PC-3 (cell line): ENCODE measurements around the gene DUS3L.

DNA sequence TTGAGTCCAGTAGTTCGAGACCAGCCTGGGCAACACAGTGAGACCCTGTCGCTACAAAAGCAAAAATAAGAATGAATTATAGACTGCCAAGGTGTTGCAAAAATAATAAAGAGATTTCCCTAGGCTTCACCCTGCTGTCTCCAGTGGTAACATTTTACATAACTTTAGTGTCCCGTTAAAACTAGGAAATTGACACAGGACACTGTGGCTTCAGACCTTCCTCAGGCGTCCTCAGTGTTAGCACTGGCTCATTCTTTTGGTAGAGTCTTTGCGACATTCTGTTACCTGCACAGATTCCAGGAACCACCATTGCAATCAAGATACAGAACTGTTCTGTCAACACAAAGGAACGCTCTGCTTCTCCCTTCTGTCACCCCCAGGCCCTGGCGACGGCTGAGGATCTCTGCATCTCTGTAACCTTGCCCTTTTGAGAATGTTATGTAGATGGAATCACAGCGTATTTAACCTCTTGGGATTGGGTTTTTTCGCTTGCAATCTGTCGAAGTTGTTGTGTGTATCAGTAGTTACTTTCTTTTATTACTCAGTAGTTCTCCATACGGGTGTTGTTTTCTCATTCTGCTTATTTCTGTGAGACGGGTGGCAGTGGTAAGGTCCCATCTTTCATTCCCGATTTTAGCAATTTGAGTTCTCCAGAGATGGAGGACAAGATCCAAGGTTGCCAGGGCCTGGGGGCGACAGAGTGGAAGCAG, 22.6 kb downstream of the KDM4B start:
- RAMPAGE, long total RNA = no peak

- RAMPAGE, long total RNA = no peak
Observed at GRCh38 chr19:5060466-5061200, 91.7 kb downstream of the KDM4B start.

DNA sequence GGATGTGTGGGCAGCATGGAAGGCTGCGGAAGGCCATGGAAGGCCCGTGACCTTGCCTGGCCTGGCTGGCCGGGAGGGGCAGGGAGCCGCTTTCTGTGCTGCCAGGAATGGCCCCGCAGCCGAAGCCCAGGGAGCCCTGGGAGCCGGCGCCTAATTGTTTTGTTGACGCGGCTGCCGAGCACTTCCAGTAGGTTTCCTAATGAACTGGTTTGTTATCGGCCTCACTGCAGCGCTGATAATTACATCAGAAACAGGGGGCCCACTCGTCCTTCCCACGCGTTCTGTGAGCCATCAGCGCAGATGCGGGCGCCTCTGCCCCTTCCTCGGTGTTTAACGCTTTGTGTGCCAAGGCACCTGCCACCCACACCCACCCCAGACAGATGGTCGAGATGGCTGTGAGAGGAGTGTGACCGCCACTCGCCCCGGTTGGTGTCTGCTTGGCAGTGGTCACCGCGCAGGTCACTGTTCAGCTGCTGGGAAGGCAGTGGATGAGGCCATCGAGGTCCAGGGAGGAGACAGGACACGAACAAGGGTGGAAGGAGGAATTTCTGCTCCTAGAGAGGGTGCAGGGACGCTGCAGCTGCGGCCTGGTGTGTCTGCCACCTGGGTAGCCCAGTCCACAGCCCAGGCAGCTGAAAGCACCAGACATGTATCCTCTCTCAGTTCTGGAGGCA, 124.5 kb downstream of the KDM4B start:
- RAMPAGE, long total RNA = no peak

DNA sequence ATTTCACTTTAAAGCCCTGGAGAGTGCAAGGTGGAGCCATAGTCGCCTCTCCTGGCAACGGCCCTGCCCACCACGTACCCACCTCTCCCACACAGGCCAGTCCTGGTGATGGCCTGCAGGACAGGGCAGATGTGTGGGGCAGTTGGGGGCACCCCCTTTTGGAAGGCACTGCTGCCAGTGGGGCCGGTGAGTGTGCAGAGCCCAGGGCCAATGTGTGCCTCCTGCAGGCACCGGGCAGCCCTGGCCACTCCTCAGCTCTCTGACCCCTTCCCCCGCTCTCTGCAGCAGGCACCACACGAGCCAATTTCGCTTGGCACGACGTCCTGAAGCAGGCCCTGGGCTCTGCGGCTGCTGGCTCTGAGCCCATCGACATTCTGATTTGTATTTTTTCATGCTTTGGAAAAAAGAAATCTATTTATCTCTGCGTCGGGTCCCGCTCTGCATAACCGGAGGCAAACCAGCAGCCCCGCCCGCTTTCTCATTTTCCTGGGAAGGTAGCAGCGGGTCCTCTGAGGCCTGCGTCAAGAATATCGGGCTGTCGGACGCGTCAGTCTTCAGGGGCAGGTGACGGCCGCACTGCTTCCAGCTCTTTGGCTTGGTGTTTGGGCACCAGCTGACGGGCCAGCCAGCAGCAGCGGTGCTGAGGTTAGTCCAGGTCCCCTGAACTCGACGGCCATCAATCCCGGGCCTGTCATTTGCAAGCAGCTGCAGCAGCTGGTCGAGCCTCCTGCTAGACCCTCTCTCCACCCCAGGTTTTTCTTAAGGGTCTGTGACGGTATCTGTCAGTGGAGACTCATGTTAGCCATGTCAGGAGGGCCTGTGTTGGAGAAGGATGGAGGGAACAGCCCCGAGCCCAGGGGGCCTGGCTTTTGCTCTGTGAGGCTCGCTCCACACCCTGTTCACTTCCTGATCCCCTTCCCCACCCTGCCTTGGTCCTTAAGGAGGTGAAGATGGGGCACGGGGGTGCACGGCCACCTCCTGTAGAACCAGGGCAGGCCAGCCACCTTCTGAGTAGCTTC, 134.3 kb downstream of the KDM4B start:
- RAMPAGE, long total RNA = no peak

DNA sequence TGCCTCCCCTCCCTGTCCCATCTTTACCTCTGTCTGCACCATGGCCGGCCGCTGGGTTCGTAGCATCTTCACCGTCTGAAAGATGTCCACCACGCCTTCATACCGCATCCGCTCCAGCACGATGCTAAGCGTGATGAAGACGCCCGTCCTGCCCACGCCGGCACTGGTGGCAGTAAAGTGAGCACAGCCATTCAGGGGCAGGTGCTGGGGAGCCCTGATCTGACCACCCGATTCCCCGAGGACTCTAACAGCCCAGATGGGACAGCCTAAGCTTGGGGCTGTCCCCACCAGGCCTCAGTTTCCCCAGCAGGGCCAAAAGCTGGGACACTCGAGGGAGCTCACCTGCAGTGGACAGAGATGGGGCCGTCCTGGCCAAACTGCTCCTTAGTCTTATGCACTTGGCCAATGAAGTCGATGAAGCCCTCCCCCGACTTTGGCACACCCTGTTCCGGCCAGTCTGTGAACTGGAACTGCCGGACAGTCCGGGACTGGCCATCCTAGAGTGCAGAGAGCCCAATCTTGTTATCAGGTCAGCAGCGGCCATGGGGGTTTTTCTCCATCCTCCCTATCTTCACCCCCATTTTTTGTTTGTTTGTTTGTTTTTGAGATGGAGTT, 132.6 kb downstream of the PTPRS start:
- RAMPAGE, long total RNA = no peak

GRCh38 chr19:5214290-5214995, 126.2 kb downstream of the PTPRS start:
- RAMPAGE, long total RNA = no peak

GRCh38 chr19:5604293-5605098, 18.1 kb downstream of the SAFB2 start:
- RAMPAGE, long total RNA = no peak

- RAMPAGE, long total RNA = no peak
Observed at GRCh38 chr19:5623662-5623875, 686 bp downstream of the SAFB start.

GRCh38 chr19:5652865-5653597, 27.3 kb downstream of the MICOS13 start:
- RAMPAGE, long total RNA = no peak

DNA sequence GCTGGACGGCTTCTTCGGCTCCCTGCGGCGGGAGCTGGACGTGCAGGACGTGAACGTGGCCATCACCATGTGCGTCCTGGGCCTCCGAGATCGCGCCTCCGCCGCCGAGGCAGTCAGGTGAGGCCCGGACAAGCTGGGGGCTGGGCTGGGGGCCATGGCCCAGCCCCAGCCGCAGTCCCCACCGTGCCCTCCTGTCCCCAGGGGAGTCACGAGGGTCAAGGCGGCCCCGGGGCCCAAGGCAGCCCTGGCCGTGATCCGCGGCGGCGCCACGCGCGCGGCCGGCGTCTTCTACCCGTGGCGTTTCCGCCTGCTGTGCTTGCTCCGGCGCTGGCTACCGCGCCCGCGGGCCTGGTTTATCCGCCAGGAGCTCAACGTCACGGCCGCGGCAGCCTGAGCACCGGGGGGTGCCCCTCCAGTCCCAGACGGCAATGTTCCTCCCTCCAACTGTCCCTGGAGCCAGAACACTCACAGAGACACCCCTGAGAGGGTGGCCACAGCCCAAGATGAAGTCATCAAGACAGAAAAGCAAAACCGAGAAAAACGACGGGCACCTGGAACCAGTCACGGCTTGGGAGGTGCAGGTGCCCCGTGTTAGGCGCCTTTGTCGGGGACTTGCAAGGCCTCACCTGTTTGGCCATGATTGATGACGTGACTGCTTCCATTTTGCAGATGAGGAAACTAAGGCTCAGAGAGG, 2.4 kb upstream of the RPL36 start:
- RAMPAGE, long total RNA = no peak

DNA sequence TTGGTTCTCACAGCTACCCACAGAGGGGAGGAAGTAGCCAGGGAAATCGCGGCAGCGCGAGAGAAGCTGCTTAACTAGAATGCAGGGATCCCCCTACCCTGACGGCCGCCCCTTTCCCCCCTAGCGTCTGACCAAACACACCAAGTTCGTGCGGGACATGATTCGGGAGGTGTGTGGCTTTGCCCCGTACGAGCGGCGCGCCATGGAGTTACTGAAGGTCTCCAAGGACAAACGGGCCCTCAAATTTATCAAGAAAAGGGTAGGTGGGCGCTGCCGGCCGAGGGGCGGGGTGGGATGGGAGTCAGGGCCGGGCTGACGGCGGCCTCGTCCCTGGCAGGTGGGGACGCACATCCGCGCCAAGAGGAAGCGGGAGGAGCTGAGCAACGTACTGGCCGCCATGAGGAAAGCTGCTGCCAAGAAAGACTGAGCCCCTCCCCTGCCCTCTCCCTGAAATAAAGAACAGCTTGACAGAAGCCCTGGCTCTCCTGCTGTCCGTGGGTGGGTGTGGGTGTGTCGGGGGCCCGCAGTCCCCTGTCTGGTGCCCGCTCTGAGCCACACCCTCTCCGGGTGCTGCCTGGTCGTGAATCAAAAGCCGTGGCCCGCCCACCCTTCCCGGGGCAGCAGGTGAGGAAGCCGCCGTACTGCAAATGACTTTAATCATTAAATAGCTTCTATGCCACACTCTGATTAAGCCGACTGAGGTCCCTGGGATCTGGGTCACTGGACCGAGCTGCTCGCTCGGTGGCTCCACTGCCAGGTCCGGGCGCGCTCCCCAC, 1.3 kb downstream of the RPL36 start:
- RAMPAGE, long total RNA = no peak

DNA sequence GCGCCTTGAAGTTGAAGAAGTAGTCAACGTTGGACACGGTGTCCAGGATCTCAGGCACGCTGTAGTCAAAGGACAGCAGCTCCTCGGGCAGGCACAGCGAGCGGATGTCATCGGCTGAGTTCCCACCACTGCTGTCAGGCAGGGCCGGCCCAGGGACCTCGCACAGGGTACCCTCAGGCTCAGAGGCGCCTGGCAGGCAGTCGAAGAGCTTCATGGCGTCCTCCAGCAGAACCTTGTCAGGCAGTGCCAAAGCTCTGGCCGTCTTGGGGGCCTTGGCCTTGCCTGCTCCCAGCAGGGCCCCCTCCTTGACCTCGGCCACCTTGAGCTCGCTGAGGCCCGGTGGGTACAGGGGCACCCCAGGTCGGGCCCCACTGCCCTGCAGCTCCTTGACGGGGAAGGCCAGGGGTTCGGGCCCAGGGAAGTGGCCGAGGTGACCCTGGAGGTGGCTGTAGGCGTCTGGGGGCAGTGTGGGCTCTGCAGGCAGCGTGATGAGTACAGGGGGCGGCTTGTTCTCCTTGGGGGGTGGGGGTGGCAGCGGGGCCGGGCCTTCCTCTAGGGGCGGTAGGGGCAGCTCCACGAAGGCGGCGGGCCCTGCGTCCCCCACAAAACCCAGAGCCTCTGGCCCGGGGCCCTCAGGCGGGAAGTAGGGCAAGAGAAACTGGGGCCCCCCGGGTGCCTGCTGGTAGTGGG, 1.2 kb downstream of the PRR22 start:
- RAMPAGE, long total RNA = no peak

- RAMPAGE, long total RNA = start-site peak on the minus strand at chr19:5791162-5791177, 129 and 44 reads in 2 replicates
Observed at GRCh38 chr19:5791082-5791564, at the start of gene DUS3L. DUS3L (minus strand) TSS chr19:5791163.

DNA sequence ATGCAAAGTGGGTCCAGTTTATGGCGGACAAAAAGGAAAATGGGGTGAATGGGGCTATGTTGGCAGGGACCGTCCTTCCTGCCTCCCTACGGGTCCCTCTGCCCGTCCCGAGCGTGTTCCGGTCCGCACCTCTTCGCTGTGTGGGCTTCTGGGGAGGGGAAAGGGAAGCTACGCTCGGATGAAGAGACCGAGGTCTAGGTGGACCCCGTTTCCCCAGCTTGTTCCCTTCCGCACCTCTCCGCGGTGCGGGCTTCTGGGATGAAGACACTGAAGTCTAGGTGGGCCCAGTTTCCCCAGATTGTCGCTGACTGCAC, 11.1 kb downstream of the FUT6 start:
- RAMPAGE, long total RNA = no peak

- RAMPAGE, long total RNA = no peak
Observed at GRCh38 chr19:5848624-5849053, 9.1 kb upstream of the FUT6 start.

- RAMPAGE, long total RNA = no peak
Observed at GRCh38 chr19:5940816-5941222, 26.8 kb downstream of the CAPS start.

- RAMPAGE, long total RNA = no peak
Observed at GRCh38 chr19:5993410-5994790, 16.0 kb upstream of the RANBP3 start.

- RAMPAGE, long total RNA = no peak
Observed at GRCh38 chr19:6058131-6059074, 51.9 kb downstream of the RFX2 start.

GRCh38 chr19:6070968-6071455, 39.3 kb downstream of the RFX2 start:
- RAMPAGE, long total RNA = no peak

DNA sequence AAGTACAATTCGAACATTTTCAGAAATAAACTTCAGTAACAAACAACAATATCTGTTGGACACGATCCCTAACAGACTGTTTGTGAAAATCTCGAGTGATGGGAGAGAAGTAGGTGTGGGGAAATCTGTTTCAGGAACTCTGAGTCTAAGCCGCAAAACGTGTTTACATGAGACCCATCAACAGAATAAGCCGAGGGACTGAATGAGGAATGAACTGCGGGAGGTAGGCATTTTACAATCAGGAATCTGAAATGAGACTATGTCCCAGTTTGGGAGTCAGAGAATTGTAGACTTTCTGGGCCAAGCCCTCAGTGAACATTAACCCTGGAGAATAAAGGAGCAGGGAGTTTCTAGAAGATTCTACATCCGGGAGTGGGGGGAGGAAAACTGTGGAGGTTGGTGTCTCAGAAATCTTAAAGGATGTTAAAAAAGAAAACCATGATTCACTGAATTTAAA, 18.6 kb downstream of the RFX2 start:
- RAMPAGE, long total RNA = no peak